Left ventricle myocardium (tissue), 1 donor: ENCODE measurements around a stretch of chr1.

GRCh38 chr1:40339436-40339686 lies 22.3 kb upstream of the COL9A2 start:
- PRO-cap, result no peak

GRCh38 chr1:40381038-40382131 lies 7.9 kb downstream of the SMAP2 start:
- PRO-cap, result no peak

- PRO-cap, result no peak
Measured at GRCh38 chr1:40820165-40820495, 36.5 kb downstream of the KCNQ4 start.

GRCh38 chr1:41014843-41015552 lies 6.5 kb downstream of the SLFNL1 start:
- PRO-cap, result no peak

DNA sequence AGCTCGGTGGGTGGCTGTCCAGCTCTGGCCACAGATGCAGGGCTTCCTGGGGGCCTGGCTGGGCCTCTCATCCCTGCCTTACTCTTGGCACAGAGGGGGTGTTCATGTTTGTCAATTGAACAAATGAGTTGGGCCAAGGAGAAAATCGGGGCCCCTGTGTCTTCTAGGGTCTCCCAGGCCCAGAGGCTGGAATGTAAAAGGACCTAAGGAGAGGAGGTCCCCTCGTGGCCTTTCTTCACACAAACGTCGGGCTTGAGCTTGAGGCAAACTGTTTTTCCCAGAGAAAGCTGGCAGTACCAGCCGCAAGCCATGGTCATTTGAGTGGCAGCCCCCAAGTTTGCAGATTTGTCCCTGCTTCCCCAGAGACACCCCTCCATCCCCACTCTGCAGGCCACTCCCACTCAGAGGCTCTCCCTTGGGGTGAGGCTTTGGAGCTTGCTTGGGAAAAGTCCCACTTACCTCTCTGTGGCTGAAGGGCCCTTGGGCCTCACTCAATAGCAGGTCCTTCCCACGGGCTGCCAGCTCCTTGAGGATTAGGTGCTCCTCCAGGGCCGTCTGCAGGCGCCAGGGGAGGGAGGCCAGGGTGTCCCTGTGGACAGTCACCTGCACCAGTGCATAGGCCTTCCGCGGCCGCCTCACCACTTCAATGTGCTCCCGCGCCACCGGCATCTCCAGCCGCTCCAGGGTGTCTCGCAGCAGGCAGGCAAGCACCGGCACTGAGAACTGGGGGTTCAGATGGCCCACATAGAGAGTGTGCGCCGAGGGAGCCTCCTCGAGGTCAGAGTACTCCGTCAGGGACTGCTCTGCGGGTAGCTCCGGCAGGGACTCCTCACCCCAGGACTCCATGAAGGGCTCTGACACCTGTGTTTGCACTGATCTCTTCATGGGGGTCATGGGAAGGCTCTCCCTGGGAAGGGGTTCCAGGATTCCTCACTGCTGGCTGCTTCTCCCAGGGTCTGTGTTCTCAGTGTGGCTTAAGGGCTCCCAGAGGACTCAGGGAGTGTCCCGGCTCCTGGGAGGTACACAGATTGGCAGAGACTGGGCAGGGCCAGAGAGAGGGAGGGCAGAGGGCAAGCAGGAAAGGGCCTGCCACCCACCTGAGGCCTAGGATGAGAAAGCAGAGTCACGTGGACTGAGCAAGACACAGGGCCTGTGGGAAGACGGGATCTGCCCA lies 1.4 kb downstream of the SLFNL1 start:
- PRO-cap, result no peak

DNA sequence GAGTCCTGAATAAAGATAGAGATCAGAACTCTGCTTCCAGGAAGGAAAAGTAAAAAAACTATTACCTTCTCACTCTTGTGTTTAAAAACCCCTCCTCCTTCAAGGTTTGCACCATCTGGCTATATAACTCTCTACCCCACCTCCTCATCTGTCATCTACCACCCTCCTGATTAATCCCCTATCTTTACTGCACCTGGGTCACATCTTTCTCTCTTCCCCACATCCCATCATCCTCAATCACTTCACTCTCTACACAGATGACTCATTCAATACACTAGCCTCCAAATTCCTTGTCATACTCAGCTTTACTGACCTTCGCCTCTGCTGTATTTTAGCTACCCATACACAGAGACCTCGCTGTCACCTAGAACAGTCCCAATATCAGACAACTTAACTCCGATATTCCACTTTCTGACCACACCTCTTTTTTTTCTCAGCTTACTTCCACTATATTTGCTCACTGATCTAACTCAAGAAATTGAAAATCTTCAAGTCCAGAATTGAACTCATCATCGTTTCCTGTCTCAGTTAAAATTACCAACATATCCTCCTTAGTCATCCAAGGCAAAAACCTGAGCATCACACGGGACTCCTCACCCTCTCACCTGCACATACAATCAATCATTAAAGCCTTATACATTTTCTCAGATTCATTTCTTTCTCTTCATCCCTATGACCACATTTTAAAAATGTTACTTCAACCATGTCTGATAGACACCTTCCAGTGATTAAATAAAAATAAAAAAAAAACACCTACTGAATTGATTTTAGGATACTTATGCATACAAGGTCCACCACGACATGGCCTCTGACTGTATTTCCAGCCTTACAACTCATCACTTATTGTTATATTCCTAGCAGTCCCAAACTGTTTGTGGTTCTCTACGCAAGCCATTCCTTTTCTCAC lies 3.5 kb downstream of the SCMH1 start:
- PRO-cap, result no peak

GRCh38 chr1:41357434-41357780 lies 115.3 kb upstream of the SCMH1 start:
- PRO-cap, result no peak

GRCh38 chr1:41357957-41358620 lies 116.0 kb upstream of the SCMH1 start:
- PRO-cap, result no peak

GRCh38 chr1:41362129-41362419 lies 120.0 kb upstream of the SCMH1 start:
- PRO-cap, result no peak

- PRO-cap, result no peak
Measured at GRCh38 chr1:41371836-41372310, 112.6 kb downstream of the EDN2 start.

DNA sequence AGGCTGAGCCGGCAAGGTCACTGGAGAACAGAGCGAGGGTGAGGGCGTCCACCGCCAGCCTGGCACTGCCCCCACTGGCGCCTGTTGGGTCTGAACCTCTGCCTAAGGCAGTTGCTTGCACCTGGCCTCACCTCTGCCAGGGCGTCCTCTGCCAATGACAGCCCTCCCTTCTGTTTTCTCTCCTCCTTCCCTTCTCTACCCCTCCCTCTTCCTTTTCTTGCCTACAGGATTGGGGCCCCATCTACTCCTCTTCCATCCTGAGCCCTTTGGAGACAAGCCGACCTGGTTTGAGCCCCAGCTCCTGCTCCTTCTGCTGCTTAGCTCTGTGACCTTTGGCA lies 65.1 kb downstream of the EDN2 start:
- PRO-cap, result no peak

DNA sequence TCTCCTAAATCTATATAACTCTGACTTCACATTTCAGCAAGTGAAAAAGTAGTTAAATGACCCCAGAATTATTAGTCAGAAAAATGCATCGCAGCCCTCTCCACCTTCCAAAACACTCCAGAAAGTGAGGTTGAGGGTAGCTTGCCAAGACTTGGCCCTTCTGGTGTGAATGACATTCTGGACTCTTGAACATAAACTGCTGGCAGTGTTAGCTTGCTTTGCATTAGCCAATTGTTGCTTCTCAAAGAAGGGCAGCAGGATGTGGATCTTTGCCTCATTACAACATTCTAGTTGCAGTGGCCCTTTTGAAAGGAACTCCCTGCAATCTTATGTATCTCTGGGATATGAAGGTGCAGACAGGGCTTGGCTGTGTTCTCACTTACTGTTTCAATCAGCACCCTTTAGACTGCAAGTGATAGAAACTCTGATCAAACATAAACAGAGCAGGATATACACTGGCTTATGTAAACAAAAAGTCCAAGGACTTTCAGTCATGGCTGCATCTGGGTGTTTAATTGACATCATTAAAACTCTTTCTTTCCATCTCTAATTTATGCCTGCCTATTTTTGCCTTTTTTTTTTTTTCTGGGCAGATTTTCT lies 22.4 kb downstream of the EDN2 start:
- PRO-cap, result no peak

GRCh38 chr1:41500089-41501178 lies 16.0 kb upstream of the EDN2 start:
- PRO-cap, result no peak

GRCh38 chr1:41537826-41538219 lies 53.3 kb upstream of the EDN2 start:
- PRO-cap, result no peak

DNA sequence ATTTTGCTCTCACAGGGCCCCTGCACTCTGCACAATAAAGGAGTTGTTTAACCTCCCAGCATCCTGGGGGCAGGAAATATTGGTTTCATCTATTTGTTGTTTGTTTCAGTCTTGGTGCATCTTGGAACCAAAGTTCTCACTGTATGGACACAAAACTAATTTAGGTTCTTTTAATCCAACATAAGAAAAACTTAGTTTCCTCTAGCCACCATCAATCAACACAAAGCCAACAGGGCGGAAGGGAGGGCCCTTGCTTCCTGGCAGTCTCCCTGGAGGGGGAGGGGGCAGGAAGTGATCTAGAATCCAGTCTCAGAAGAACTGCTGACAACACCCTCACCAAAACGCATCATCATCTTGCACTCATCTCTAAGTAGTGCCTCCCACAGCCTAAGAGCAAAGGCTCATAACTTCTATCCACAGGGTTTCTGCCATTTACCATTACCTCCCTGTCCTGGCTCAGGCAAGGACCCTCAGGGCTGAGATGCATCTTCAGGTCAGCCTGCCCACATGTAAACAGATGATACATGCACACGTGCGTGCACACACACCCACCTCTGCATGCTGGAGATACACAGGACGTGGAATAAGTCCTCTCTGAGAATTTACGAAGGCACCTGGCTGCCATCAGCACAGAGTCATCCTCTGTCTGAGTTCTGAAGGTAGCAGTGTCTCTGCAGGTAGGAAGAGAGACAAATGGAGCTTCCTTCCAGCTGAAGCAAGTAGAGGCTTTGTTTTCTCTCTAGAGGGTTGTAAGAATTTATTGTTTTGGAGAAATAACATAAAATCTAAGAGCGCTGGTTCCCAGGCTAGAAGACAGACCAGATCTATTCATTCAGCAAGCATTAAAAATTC lies 20.4 kb downstream of the HIVEP3 start:
- PRO-cap, result no peak

DNA sequence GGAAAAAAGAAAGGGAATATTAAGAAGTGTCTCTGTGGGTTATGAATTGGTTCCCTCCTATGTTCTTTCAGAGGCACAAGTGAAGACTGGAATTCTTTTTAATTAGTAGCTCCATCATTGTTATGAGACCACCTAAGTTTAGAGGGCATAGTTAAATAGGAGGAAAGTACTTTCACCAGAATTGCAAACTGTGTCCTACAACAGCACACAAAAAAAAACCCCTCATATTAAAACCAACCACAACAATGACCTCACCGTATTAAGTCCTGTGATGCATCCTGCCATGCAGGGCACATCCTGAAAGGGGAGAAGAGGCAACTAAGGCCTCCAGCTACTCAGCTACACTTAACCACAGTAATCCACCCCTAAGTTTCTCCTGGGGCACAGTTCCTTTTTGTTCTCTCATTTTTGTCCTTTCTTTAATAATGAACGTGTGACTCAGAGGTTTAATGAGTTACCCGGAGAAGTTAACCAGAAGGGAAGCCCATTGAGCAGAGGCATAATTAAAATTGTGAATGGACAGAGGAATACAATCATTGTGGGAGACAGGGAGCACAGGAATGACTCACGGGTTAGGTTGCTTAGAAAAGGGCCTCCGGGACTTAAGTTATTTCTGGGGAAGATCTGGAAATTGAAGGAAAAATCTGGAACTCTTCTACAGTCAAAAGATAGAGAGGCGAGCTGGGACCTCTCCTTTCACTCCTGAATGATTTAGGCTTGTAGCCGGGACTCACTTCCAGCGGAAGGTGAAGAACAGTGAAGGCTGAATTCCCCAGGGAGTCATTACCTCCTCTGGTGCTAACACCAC lies 36.8 kb upstream of the HIVEP3 start:
- PRO-cap, result no peak

- PRO-cap, result bidirectional peak, plus-strand start at chr1:42172671, minus-strand start at chr1:42172669; bidirectional peak, plus-strand start at chr1:42173055, minus-strand start at chr1:42172803
Measured at GRCh38 chr1:42172291-42173148, 8.0 kb upstream of the GUCA2A start.

DNA sequence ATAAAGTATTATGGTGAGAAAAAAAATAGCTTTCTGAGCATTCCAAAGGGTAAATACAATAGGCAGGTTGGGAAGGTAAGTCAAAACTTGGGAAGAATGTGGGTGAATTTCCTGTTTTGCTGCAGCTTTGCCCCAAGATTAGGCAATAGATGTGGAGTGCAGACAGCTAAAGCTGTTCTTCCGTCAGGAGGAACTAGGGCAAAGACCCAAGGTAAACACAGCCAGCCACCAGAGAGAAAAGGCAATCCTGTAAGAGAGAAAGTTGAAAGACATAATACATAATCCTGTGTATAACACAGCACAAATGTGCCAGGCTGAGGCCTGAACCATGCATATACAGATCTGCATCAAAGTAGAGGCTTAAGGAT lies 50.0 kb upstream of the GUCA2A start:
- PRO-cap, result no peak

- PRO-cap, result no peak
Measured at GRCh38 chr1:42287684-42288240, 47.3 kb downstream of the FOXJ3 start.

GRCh38 chr1:42704276-42704665 lies 22.1 kb downstream of the YBX1 start:
- PRO-cap, result no peak